Mesenchymal stem cell of adipose (primary cell): ENCODE measurements around a stretch of chr7.

- CAGE, long polyA plus RNA: no peak
Observed at GRCh38 chr7:29192815-29193185, 1.8 kb upstream of the CHN2 start.

- CAGE, long polyA plus RNA: no peak
Observed at GRCh38 chr7:29197379-29198391, 3.1 kb downstream of the CHN2 start.

DNA sequence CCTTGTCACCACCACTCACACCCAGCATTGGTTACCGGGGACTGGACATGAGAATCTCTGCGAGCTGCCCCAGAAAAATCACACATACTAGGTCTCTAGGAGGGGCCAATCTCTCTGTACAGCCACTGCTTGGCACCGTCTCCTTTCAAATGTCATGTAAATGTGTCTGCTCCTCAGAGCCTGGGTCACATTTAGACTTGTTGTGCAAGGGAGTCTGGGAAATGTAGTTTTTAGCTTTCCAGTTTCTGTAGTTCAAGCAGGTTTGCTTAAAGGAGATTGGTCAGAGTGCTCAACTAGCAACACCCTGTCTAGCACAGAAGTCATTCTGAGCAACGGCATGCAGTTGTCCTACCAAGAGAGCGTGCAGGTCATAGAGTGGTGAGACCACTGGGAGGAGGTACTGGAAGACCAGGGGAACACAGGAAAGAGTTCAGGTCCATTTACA, 60.1 kb downstream of the CHN2 start:
- CAGE, long polyA plus RNA: no peak

GRCh38 chr7:29284663-29285259, 90.2 kb downstream of the CHN2 start:
- CAGE, long polyA plus RNA: no peak

- CAGE, long polyA plus RNA: no peak
Observed at GRCh38 chr7:29285338-29285874, 90.8 kb downstream of the CHN2 start.

- CAGE, long polyA plus RNA: no peak
Observed at GRCh38 chr7:29292648-29293349, 98.2 kb downstream of the CHN2 start.

DNA sequence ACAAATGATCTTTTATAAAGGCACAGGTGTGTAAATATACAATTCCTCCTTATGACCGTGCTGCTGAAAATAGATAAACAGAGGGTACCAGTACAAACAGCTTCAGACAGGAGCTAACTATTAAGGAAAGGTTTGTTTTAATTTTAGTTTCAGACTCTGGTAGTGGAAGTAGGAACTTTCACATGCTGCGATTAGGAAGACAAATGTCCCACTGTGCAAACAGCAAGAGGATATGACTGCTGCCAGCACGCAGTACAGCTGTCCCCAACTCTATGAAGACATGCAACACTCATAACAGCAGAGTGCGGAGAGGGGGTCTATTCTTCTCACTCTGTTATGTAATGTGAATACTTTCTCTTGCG, 142.6 kb downstream of the CHN2 start:
- CAGE, long polyA plus RNA: no peak

DNA sequence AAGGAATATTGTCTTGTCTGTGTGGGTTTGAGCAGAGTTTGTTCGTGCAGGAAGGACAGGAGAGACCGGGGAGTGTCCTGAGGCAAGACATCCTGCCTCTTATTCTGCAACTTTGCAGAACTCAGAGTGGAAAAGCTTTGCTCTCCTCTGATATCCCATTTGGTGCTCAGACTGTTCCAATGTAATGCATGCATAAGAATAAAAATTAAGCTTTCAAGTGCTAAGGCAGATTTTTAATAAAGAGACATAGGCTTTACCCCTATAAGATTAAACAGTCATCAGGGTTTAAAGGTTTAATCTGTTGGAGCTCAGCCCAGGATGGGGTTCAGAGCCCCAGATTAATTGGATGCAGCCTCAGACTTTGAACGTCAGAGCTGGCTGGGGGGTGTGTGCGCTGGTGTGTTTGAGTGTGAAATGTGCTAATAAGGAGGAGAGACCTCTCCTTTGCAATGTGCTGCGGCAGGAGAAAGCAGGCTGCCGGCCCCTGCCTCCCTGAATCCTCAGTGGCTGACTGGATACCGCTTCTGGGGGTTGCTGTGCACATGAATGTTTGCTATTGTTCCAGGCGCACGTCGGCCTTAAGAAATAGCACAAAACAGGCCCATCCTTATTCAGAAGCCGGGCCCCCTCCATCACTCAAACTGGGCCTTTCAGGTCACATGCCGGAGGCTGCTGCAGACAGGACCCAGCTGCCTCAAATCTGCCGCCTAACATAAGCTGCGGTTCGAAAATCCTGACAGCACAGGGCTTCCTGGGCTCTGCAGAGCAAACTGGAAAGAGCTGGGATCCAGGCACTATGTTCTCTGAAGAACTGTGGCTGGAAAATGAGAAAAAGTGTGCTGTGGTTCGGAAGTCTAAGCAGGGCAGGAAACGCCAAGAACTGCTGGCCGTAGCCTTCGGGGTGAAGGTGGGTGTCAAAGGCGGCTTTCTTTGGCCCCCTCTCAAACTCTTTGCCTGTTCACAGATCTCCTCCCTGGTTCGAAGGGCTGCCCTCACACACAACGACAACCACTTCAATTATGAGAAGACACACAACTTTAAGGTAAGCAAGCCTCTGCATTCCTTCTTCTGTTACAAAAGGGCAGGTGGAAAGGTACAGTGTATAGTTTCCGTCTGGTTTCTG, 84.0 kb upstream of the PRR15 start:
- CAGE, long polyA plus RNA: no peak

DNA sequence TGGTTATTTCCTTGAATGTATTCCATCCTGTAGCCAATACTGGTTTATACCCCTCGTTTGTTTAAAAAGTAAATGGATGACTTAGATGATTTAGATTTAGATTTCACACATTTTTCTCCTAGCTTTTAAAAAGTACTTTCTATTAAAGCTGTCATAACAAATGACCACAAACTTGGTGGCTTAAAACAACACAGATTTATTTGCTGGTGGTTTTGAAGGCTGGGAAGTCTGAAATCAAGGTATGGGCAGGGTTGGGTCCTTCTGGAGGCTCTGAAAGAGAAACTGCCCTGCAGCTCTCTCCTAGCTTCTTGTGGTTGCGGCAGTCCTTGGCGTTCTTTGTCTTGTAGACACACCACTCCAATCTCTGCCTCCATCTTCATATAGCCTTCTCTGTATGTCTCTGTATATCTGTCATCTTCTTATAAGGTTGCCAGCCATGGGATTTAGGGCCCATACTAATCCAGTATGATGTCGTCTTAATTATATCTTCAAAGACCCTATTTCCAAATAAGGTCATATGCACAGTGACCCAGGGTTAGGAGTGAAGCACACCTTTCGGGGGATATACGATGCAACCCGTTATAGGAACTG, 79.4 kb upstream of the PRR15 start:
- CAGE, long polyA plus RNA: no peak

DNA sequence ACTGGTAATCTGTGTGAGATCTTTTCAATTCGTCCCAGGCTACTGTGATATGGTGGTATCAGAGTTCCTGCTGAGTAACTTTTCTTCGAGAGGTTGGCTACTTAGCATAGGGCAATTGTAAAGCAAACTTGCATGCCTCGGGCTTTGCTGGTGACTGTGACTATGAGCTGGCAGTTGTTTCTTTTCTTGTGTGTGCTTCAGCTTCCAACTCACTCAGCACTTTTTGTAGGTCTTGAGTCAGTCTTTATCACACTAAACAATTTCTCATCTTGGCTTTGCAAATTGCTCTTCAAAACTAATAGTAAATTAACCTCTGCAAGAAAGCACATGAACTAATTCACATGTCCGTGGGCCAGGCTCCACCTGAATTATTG, 44.3 kb downstream of the PRR15 start:
- CAGE, long polyA plus RNA: no peak

DNA sequence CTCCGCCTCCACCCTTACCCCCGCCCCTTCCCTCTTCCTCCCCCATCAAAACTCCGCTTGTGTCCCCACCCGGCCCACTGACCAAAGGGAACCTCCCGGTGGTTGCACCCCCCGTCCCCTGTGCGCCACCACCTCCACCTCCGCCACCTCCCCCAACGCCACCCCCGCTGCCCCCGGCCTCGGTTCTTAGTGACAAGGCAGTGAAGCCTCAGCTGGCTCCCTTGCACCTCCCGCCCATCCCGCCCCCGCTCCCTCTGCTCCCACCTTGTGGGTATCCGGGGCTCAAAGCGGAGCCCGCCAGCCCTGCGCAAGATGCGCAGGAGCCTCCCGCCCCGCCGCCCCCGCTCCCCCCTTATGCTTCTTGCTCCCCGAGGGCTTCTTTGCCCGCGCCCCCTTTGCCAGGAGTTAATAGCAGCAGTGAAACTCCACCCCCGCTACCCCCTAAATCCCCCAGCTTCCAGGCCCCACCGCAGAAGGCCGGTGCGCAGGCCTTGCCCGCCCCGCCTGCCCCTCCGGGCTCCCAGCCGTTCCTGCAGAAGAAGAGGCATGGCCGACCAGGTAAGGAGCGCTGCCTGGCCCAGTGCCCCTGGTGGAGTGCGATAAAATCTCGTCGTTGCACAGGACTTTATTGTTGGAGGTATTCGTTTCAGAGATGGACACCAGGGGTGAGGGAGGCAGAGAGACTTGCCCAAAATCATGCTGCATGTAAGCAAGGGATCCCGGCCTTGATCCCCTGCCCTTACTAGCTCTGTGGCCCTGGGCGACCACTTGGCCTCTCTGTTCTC, 77.9 kb downstream of the WIPF3 start:
- CAGE, long polyA plus RNA: no peak

GRCh38 chr7:29968749-29969611, 20.6 kb downstream of the SCRN1 start:
- CAGE, long polyA plus RNA: no peak

DNA sequence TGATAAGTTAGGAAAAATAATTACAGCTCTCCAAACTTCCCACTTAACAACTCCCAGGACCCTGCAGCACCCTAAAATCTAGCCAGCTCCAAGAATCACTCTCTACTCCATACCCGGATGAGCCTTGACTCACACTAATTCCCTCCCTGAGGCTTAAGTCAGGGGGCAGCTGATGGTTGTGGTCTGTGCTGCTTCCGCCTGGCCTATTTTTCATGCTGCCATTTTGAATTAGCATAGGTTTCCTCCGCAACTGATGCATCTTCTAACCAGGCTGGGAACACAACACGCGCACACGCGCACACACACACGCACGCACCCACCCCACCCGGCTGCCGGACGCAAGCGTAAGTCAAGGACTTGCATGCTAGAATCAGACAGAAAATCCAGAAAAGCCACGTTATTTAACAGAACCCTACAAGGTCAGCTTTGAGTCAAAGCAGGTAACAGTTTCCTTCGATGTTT, 1.2 kb downstream of the SCRN1 start:
- CAGE, long polyA plus RNA: no peak

DNA sequence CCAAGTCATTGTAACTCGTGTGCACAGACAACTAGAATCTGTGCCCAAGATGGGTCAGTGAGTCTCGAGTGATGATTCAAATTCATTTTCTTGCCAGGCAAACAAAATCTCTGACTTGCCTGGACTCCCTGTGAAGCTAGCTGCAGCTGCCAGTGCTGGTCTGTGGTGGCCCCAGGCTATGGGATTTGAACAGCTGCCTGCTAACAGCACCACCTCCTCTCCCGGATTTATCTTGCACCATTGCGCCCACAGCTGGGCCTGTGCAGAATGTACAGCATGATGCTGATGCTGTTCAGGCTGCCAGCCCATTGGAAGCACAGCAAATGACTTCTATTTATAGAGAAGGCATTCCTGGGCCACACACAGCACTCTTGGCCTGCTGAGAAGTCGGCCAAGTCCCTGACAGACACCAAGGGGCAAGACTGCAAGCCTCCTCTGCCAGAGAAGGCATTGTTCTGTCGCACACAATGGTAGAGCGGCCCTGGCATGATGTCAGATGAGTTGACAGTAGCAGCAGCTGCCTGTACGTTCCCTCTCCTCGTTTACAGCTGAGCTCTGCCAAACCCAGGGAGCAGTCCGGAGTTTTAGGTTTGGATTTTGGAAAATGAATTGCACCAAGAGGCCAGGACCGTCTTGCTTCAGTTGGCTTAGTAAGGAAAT, 38.3 kb downstream of the MTURN start:
- CAGE, long polyA plus RNA: no peak

DNA sequence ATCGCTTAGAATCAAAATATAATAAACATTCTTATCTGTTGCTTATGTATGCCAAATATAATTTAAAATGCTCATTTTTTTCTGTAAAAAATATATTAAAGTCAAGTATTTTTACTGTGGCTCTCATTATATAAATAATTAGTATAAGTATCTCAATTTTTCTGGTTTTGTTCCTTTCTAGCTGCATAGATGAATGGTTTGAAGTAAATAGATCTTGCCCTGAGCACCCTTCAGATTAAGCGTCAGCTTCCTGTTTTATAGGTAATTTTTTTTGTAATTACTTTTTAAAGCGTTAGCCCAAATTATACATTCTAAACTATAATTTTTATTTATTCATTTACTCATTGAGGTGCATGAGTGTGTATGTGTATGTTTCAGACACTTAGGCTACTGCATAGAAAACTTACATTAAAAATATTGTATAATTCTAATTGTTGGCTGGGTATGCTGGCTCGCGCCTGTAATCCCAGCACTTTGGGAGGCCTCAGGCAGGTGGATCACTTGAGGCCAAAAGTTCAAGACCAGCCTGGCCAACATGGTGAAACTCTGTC, 77.9 kb downstream of the ZNRF2 start:
- CAGE, long polyA plus RNA: no peak

GRCh38 chr7:30470568-30471673, 7.7 kb downstream of the NOD1 start:
- CAGE, long polyA plus RNA: no peak

DNA sequence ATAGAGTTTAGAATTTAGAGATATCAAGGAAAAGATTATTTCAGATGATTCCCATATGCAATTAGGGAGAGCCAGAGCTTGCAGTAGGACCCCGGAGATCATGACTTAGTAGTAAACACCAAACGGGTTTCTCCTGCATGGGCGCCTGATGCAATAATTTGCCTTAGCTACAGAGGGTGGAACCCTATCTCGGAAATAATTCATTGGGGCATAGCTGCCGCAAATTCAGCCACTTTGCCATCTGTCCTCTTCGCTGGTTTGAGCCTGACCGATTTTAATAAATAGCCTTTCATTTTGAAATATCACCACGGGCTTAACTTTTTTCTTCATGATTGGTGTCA, 1.3 kb downstream of the GARS1 start:
- CAGE, long polyA plus RNA: no peak

- CAGE, long polyA plus RNA: no peak
Observed at GRCh38 chr7:30631368-30632155, 36.9 kb downstream of the GARS1 start.

- CAGE, long polyA plus RNA: no peak
Observed at GRCh38 chr7:30642031-30643216, 39.8 kb downstream of the CRHR2 start.

GRCh38 chr7:30697744-30698207, 15.5 kb upstream of the CRHR2 start:
- CAGE, long polyA plus RNA: no peak